Stomach (tissue), 7 donors: Measurements from ENCODE around the genes GRWD1, SPACA4 and DHDH.

GRCh38 chr19:48445600-48446617, at the start of gene GRWD1:
GRWD1 (plus strand) TSS chr19:48445983.
- PRO-cap = bidirectional peak, plus-strand start at chr19:48445992, minus-strand start at chr19:48445864
- RAMPAGE, long total RNA, 5 experiments = start-site peak on the plus strand in 5 of 5 experiments, at chr19:48445969-48446432 at its widest, 10 to 1,477 reads per replicate
- RRBS = 1% methylated on average over 24 of the region's 64 CpGs

DNA sequence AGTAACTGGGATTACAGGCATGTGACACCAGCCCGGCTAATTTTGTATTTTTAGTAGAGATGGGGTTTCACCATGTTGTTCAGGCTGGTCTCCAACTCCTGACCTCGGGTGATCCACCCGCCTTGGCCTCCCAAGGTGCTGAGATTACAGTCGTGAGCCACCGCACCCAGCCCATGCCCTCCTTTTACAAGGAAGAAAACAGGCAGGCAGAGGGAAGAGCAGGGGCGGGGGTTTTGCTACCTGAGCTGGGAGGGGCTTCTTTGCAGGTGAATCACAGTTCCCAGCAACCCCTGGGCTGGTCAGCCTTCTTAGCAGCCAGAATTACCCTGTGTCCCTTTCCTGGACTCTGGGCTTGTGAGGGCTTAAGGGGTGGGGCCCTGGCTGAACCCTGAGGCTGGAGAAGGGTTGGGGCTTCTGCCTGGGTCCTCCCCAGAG, 3.1 kb upstream of the KCNJ14 start:
- PRO-cap = unidirectional peak, minus-strand start at position 186 of the sequence
- RAMPAGE, long total RNA, 5 experiments = no peak in any of the 5 experiments
- RRBS = no CpG with 5 or more reads among the region's 6 CpGs

DNA sequence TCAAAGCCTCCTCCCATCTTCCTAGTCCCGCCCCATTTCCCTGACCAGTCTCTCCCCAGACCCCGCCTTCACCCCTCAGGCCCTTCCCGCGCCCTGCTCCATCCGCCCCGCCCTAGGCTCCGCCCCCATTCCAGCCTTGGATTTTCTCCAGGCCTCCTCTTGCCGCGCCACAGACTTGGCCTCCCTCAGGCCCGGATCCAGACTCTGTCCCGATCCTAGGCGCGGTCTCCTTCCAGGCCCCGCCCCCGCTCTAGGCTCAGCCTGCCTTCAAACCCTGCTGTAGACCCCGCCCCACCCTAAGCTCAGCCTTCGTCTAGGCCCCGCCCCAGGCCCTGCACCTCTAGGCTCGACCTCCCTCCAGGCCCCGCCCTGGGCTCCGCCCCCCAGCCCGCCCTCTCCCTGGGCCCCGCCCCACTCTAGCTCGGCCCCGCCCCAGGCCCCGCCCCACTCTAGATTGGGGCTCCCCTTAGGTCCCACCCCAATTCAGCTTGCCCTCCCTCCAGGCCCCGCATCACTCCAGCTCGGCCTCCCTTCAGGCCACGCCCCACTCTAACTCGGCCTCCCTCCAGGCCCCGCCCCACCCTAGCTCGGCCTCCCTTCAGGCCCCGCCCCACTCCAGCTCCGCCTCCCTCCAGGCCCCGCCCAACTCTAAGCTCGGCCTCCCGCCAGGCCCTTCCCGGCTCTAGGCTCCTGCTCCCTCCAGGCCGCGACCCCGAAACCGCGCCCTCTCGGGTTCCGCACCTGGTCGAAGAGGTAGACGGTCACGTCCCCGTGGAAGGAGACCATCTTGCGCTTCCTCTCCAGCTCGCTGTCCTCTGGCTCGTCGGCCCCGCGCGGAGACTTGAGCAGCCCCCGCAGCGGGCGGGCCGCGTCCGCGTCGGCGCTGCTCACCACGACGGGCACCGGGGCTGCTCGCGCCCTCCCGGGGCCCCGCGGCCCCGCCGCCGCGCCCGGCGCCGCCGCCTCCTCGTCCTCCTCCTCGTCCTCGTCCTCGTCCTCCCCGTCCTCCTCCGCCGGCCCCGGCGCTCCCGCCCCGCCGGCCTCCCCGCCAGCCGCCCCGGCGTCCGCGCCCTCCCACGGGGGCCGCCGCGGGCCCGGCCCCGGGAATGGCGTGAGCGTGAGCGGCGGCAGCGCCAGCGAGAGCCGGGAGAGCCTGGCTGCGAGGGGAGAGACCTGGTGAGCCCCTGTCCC, 18.3 kb downstream of the LMTK3 start:
- PRO-cap = unidirectional peak, plus-strand start at position 645 of the sequence; unidirectional peak, plus-strand start at position 702 of the sequence
- RAMPAGE, long total RNA, 5 experiments = no peak in any of the 5 experiments
- RRBS = 2% methylated on average over 24 of the region's 113 CpGs

GRCh38 chr19:48495455-48495824, 16.2 kb downstream of the LMTK3 start:
- PRO-cap = unidirectional peak, minus-strand start at chr19:48495563
- RAMPAGE, long total RNA, 5 experiments = no peak in any of the 5 experiments
- RRBS = no CpG with 5 or more reads among the region's 5 CpGs

DNA sequence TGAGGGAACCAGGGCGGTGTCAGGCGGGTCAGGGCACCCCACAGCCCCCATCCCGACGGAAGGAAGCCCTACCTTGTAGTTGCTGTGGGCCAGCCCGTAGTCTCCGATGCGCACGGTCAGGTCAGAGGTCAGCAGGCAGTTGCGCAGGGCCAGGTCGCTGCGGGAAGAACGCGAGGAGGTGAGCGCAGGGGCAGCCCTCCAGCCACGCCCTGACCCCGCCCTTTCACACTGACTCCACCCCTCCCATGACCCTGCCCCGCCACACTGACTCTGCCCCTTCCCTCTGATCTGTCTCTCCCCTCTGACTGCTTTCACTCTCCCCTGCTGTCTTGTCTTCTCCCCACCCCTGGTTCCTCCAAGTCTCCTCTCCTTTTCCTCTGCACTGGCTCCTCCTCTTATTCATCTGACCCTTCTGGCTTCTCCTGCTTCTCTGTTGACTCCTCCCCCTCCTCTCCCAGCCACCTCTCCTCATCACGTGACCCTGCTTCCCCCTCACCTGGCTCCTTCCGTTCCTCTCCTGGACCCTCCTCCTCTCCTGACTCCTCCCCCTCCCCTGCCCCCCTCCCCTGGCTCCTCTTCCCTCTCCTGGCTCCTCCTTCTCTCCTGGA, 10.1 kb downstream of the LMTK3 start:
- PRO-cap = no peak
- RAMPAGE, long total RNA, 5 experiments = start-site peak on the minus strand in 3 of 5 experiments, centred at positions 172 to 446 of the sequence, 12 to 82 reads per replicate
- RRBS = no CpG with 5 or more reads among the region's 19 CpGs

GRCh38 chr19:48568183-48569033, 16.4 kb downstream of the SULT2B1 start:
- PRO-cap = unidirectional peak, plus-strand start at chr19:48568581
- RAMPAGE, long total RNA, 5 experiments = no peak in any of the 5 experiments
- RRBS = no CpG with 5 or more reads among the region's 30 CpGs

- PRO-cap = no peak
- RAMPAGE, long total RNA, 5 experiments = no peak in any of the 5 experiments
- RRBS = no CpG with 5 or more reads among the region's 17 CpGs
Observed at GRCh38 chr19:48569577-48570420, 17.8 kb downstream of the SULT2B1 start.

GRCh38 chr19:48606323-48607412, at the start of gene SPACA4:
SPACA4 (plus strand) TSS chr19:48606742.
- PRO-cap = no peak
- RAMPAGE, long total RNA, 5 experiments = start-site peak on the minus strand in 2 of 5 experiments, at chr19:48606950-48607451 at its widest, 5 to 7 reads per replicate
- RRBS = 90% methylated on average over 4 of the region's 41 CpGs

GRCh38 chr19:48608701-48609240, 2.2 kb downstream of the SPACA4 start:
- PRO-cap = no peak
- RAMPAGE, long total RNA, 5 experiments = no peak in any of the 5 experiments
- RRBS = no CpG with 5 or more reads among the region's 11 CpGs

GRCh38 chr19:48617556-48618398, 1.2 kb downstream of the RPL18 start:
- PRO-cap = no peak
- RAMPAGE, long total RNA, 5 experiments = no peak in any of the 5 experiments
- RRBS = no CpG with 5 or more reads among the region's 10 CpGs

- PRO-cap = bidirectional peak, plus-strand start at chr19:48631057, minus-strand start at chr19:48630761
- RAMPAGE, long total RNA, 5 experiments = start-site peak on the minus strand in 1 of 5 experiments, at chr19:48630918-48631007 at its widest, 5 reads per replicate
- RRBS = 13% methylated on average over 9 of the region's 30 CpGs
Observed at GRCh38 chr19:48630671-48631289, 6.4 kb downstream of the DBP start.

GRCh38 chr19:48634914-48635985, 1.9 kb downstream of the DBP start:
- PRO-cap = bidirectional peak, plus-strand start at chr19:48635632, minus-strand start at chr19:48635456
- RAMPAGE, long total RNA, 5 experiments = start-site peak on the minus strand in 2 of 5 experiments, at chr19:48635104-48636040 at its widest, 6 to 7 reads per replicate
- RRBS = 2% methylated on average over 34 of the region's 75 CpGs

- PRO-cap = bidirectional peak, plus-strand start at chr19:48646741, minus-strand start at chr19:48646615
- RAMPAGE, long total RNA, 5 experiments = no peak in any of the 5 experiments
- RRBS = 9% methylated on average over 1 of the region's 16 CpGs
Observed at GRCh38 chr19:48646557-48646911, 547 bp upstream of the CA11 start.

- PRO-cap = bidirectional peak, plus-strand start at chr19:48720866, minus-strand start at chr19:48720659
- RAMPAGE, long total RNA, 5 experiments = start-site peak on the minus strand in 2 of 5 experiments, at chr19:48720717-48721076 at its widest, 8 to 12 reads per replicate
- RRBS = no CpG with 5 or more reads among the region's 60 CpGs
Observed at GRCh38 chr19:48720178-48721395, 1.1 kb upstream of the MAMSTR start.

DNA sequence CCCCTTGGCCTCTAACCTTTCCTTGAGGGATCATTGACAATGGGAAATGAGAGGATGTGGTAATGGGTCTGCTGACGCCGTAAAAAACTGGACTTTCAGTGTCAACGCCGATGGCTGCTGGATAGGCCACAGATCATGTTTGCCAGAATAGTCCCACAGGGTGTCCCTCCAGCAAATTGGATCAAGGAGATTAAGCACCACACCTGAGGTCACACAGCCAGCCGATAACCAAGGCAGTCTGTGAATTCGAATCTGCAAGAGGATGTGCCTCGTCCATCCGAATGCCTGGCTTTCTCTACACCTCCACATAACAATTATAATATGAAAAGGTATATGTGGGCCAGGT, 17.5 kb downstream of the BCAT2 start:
- PRO-cap = no peak
- RAMPAGE, long total RNA, 5 experiments = no peak in any of the 5 experiments
- RRBS = no CpG with 5 or more reads among the region's 8 CpGs

DNA sequence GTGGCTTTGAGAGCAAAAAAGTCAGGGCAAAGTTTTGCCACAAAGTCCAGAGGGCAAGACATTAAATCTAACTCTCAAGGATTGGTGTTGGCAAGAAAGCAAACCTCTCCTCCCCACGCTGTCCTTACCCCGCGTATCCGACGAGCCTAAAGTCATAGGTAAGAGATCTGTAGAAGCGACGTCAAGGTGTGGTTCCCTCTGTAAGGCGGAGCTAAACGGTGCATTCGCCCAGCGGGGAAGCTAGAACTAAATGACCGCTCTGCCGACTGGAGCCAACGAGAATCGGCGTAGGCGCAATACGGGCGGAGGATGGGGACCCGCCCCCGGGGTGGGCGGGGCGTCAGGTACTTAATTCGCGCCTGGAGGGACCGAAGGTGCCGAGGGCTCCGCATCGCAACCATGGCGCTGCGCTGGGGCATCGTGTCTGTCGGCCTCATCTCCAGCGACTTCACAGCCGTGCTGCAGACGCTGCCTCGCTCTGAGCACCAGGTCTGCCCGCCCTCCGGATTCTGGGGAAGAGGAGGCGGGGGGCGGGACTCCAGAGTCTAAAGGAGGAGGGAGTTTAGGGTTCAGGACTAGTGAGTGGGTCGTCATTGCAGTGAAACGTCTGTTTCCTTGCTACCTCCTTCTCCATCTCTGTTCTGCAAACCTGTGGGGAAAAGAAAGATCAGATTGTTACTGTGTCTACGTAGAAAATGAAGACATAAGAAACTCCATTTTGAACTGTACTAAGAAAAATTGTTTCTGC, at the start of gene DHDH:
Gene DHDH (plus strand): TSS at position 377 of the 748 bp plus-strand sequence.
- PRO-cap = bidirectional peak, plus-strand start at position 380 of the sequence, minus-strand start at position 139 of the sequence
- RAMPAGE, long total RNA, 5 experiments = no peak in any of the 5 experiments
- RRBS = no CpG with 5 or more reads among the region's 44 CpGs

DNA sequence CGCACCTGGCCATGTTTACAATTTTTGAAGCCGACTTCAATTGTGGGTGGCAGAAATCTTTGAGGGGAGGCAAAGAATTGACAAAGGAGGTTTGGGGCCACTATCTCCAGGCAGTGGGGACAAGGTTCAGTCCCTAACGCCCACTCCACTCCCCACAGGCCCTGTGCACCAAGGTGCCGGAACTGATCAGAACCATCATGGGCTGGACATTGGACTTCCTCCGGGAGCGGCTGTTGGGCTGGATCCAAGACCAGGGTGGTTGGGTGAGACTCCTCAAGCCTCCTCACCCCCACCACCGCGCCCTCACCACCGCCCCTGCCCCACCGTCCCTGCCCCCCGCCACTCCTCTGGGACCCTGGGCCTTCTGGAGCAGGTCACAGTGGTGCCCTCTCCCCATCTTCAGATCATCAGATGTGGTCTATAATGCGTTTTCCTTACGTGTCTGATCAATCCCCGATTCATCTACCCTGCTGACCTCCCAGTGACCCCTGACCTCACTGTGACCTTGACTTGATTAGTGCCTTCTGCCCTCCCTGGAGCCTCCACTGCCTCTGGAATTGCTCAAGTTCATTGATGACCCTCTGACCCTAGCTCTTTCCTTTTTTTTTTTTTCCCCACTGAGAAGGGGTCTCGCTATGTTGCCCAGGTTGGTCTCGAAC, 4.3 kb upstream of the FTL start:
- PRO-cap = no peak
- RAMPAGE, long total RNA, 5 experiments = no peak in any of the 5 experiments
- RRBS = no CpG with 5 or more reads among the region's 16 CpGs

DNA sequence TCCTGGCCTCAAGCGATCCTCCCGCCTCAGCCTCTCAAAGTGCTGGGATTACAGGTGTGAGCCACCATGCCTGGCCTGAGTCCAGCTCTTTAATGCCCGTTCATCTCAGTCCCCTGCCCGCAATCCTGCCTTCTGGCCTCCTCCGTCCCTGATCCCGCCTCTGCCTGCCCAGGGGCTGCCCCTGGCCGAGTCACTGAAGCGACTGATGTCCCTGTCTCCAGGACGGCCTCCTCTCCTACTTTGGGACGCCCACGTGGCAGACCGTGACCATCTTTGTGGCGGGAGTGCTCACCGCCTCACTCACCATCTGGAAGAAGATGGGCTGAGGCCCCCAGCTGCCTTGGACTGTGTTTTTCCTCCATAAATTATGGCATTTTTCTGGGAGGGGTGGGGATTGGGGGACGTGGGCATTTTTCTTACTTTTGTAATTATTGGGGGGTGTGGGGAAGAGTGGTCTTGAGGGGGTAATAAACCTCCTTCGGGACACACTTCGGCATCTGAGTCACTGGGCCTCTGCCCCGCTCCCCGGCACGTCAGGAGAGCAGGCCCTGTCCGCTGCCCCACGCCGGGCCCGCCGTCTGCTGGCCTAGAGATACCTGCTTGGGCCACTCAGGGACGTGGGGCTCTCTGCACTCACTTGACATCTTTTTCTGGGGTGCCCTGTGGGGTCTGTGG, 3.7 kb upstream of the FTL start:
- PRO-cap = no peak
- RAMPAGE, long total RNA, 5 experiments = start-site peak on the plus strand in 1 of 5 experiments, centred at position 188 of the sequence, 6 reads per replicate
- RRBS = 91% methylated on average over 5 of the region's 26 CpGs

DNA sequence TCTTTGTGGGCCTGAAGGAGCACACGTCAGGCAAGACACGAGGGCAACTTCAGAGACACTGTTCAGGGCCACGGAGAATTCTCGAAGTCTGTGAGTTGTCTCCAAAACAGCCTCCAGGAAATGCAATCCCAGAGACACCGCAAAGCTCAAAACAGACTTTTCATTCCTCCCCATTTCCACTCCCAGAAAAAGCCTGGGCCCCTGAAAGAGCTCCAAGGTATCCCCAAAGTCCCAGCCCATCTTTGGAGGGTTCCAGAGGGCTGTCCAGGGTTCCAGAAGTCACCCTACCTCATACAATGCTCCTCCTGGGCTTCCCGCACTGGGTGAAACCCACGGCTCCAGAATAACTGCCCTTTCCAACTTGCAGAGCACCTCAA, 846 bp upstream of the FTL start:
- PRO-cap = no peak
- RAMPAGE, long total RNA, 5 experiments = no peak in any of the 5 experiments
- RRBS = no CpG with 5 or more reads among the region's 7 CpGs

DNA sequence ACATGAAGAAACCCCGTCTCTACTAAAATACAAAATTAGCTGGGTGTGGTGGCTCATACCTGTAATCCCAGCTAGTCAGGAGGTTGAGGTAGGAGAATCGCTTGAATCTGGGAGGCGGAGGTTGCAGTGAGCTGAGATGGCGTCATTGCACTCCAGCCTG, 2.0 kb downstream of the FTL start:
- PRO-cap = no peak
- RAMPAGE, long total RNA, 5 experiments = no peak in any of the 5 experiments
- RRBS = no CpG with 5 or more reads among the region's 4 CpGs